ENCODE measurements around a stretch of chr10.

GRCh38 chr10:13757302-13757737 is 170.6 kb downstream of the PRPF18 start:
- PRO-cap = no peak
- RAMPAGE, long total RNA, 3 experiments = no peak in any of the 3 experiments

DNA sequence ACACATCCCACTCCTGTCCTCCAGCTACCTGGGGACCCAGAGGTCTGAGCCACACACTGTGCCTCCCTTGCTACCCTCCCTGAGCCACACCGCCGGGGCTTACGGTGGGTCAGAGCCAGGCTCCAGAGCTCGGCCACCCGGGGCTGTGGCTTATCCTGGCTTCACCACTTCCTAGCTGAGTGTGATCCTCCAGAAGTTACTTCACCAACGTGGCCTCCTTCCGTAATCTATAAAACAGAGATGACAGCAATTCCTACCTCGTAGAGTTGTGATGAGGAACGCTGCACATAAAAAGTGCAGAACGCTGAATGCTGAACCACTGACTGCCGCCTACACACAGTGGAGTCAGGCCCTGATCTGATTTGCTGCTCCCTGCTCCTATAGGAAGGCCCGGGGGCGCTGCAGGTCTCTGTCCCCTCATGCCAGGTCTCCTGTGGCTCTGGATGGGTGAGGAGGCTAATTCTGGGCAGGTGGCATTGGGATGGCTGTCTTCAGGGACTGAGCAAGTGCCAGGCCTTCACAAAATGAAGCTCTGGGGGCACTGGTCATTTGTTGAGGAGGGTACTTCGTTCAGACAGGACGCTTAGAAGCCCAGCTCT is 285.1 kb downstream of the PRPF18 start:
- PRO-cap = no peak
- RAMPAGE, long total RNA, 3 experiments = no peak in any of the 3 experiments

- PRO-cap = unidirectional peak, minus-strand start at chr10:13956962; bidirectional peak, plus-strand start at chr10:13957120, minus-strand start at chr10:13956962
- RAMPAGE, long total RNA, 3 experiments = no peak in any of the 3 experiments
These were observed 370.1 kb downstream of the PRPF18 start for GRCh38 chr10:13956715-13957448.

DNA sequence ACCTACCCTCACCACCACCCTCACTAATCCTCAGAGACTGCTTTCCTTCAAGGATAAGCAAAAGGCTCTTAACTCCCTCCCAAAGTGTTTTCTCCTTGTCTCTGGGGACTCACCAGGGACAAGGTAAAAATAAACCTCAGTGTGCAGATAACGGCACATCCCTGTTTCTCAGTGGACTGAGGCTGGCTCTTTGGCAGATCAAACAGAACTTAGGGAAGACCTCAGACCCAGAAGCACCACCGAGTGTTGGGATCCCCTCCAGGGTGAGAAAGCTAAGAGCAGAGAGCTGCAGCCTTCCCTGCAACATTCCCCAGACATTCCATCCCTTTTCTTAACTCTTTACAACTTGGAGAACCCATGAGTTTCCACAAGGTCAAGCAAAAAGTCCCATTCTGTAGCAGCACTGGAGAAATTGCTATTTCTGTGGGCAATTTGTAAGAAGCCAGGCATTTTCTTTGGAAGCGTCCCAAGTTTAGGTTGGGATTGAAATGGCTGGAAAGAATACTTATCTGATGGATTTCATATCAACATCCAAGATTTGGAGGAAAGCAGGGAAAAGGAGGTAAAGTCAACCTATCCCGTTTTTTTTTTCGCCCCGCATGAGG is 358.7 kb downstream of the FRMD4A start:
- PRO-cap = no peak
- RAMPAGE, long total RNA, 3 experiments = no peak in any of the 3 experiments

DNA sequence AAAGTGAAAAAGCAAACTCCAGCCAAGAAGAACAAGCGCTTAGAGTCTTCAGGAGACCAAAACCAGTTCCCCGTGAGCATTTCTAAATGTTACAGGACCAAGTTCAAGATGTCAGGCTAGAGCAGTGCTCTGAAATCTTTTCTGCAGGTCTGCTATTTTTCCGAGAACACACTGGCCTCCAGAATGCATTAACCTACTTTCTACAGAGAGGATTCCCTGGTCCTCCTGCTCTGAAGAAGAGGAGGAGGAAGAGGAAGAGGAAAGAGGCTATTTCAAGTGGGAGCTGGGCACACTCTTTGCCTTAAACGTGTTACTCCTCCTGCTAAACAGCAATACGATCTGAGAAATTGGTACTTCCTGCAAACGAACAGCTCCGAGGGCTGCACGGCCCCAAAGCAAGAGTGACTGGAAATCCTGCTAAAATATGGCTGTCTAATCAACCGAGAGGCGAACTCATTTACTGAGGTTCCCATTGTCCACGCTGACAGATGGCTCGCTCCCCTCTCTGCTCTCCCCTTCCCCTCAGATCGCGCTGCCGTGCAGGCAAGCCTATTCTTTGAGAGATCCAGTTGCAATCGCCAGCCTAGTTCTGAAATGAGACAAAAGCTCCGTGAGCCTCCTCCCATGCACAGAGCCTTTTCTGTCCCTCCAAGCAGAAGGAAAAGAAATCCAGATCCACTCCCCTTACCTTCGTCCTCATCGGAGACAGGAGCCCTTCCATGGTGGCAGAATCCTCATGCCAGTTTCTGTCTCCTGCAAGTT is 157.2 kb downstream of the FRMD4A start:
- PRO-cap = no peak
- RAMPAGE, long total RNA, 3 experiments = no peak in any of the 3 experiments

DNA sequence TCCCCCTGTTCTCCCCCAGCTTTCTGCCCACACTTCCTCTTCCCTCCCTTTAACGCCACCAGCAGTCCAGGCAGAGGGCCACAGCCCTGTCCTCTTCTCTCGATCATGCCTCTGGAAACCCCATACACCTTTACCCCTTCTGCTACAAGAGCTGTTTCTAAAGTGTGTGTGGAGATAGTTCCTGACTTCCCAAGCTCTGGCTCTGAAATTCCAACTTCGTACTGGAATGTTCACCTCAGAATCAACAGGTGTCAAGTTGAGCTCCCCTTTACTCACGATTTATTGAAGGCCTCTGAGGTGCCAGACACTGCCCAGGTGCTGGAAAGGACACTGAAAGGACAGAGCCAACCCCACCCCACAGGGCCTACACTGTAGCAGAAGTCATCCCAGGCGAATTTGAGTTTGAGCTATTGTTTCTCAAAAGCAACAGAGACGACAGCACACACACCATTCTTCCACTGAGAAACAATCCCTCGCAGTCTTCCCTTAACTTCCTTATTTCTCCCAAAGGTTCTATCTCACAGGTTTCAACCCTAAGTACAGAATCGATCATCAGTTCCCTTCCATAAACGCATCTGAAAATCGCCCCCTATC is 209.9 kb upstream of the FRMD4A start:
- PRO-cap = no peak
- RAMPAGE, long total RNA, 3 experiments = no peak in any of the 3 experiments

- PRO-cap = no peak
- RAMPAGE, long total RNA, 3 experiments = no peak in any of the 3 experiments
These were observed 189.4 kb downstream of the FAM107B start for GRCh38 chr10:14585236-14585819.

- PRO-cap = no peak
- RAMPAGE, long total RNA, 3 experiments = no peak in any of the 3 experiments
These were observed 179.9 kb downstream of the FAM107B start for GRCh38 chr10:14594535-14595446.

DNA sequence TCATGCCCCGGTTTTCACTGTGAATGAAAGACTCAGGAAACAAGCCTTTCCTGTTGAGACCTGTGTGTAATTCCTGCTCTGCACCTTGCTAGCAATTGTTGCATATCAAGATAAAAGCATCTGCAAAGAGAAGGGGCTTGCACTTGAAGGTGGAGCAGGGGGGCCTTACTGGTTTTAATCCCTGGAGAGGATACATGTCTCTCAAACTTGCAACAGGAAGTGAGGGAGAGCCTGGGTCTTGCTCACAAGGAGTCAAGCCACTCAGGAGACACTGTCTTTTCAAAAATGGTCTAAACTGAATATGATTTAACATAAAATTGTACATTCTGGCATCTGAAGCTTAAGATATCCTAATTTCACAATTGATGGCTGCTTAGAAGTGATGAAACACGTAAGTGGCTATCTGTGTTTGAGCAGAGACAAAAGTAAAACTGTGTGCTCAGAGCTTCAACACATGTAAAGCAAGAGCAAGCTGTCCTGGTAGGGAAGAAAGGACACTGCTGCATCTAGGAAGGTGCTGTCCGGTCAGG is 157.4 kb downstream of the FAM107B start:
- PRO-cap = no peak
- RAMPAGE, long total RNA, 3 experiments = no peak in any of the 3 experiments

- PRO-cap = no peak
- RAMPAGE, long total RNA, 3 experiments = no peak in any of the 3 experiments
These were observed 140.1 kb downstream of the FAM107B start for GRCh38 chr10:14634631-14635054.

DNA sequence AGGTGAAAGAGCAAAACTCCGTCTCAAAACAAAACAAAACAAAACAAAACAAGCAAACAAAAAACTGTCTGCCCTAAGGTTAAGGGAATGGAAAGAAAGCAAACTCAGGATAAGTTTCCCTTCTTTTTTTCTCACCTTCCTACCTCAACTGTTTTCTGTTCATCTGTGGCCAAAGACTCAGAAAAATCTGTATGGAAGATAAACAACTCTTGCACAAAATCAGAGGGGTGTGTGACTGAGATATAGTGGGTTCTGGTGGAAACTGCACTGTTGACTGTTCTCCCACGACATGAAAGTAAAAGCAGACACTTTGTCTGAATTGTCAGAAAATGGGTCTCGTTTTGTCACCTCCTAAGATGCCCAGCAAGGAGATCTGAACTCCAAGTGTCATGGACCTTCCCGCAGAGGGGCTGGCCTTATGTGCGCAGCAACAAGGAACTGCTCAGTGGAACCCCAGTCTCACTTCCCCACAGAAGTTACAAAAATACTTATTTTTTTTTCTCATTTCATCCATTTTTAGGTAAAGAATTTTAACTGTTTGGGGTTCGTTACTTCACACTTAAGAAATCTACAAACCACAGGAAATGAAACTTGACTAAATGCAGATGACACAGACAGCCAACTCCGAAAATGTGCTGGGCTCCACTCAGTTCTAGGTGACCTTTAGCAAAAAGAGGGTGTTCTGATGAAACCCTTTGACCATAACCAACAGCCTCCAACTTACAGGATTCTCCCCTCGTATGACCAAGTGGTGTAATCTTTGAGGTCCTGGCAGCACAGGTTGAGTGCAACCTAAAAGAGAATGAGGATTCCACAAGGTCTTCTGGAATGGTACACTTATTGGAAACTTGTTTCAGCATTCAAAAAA is 115.0 kb downstream of the FAM107B start:
- PRO-cap = no peak
- RAMPAGE, long total RNA, 3 experiments = no peak in any of the 3 experiments

DNA sequence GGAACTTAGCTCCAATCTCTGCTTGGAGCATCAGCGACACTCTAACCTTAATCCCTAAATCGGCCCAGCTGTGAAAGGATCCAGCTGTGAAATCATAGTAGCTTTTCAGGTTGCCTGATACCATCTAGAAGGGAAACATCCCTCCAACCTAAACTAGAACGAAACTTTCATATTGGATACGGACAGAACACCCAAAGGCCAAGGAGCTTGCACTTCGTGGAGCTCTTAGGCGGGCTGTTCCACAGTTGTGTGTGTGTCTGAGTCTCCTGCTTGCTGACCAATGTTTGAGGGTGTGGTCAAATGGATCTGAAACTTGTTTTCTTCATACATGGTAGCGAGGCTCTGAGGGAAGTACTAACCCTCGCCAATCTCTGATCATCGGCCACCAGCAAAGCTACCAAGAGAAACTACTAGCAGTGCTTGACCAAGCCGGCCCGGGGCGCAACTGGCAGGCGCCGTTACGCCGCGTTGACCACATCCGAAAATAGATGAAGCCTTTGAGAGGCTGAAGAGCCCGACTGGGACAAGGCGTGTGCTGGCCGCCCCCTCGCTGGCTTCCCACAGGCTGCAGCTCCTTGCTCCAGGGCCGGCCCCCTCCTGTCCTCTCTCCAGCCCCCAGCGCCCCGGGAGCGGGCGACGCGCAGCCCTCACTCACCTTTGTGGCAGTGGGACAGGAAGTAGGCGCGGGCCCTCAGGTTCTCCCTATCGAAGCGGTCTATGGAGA is 487 bp downstream of the DCLRE1C start:
- PRO-cap = unidirectional peak, minus-strand start at position 251 of the sequence
- RAMPAGE, long total RNA, 3 experiments = no peak in any of the 3 experiments

GRCh38 chr10:15169553-15169959 is 1.1 kb upstream of the NMT2 start:
- PRO-cap = no peak
- RAMPAGE, long total RNA, 3 experiments = no peak in any of the 3 experiments

GRCh38 chr10:15231300-15231770 is 62.8 kb upstream of the NMT2 start:
- PRO-cap = no peak
- RAMPAGE, long total RNA, 3 experiments = no peak in any of the 3 experiments

DNA sequence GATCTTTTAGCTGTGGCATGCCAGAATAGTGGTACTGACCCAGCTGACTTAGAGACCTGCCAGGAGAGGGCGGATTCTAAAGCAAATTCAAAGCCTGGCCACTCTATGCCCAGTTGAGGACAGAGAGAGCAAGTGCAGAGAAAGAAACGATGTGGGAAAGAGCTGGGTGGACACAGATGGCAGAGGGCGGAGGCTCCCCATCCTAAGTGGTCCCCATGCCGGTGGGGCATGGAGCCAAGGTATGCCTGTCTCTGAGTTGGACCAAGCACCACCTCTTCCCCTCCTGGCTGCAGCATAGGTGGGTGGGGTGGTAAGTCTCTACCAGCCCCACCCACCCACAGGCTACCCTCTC is 85.5 kb upstream of the NMT2 start:
- PRO-cap = no peak
- RAMPAGE, long total RNA, 3 experiments = no peak in any of the 3 experiments

DNA sequence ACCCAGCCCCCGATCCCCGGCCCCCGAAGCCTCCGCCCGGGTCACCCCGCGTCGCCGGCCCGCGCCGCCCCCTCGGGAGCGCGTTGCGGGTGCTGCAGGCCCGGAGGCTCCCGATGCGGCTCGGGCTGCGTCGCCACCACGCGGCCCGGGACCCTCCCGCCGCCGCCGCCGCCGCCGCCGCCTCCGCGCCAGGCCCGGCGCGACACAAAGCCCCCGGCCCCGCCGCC is 457 bp downstream of the FAM171A1 start:
- PRO-cap = bidirectional peak, plus-strand start at position 136 of the sequence, minus-strand start at position 122 of the sequence
- RAMPAGE, long total RNA, 3 experiments = no peak in any of the 3 experiments

DNA sequence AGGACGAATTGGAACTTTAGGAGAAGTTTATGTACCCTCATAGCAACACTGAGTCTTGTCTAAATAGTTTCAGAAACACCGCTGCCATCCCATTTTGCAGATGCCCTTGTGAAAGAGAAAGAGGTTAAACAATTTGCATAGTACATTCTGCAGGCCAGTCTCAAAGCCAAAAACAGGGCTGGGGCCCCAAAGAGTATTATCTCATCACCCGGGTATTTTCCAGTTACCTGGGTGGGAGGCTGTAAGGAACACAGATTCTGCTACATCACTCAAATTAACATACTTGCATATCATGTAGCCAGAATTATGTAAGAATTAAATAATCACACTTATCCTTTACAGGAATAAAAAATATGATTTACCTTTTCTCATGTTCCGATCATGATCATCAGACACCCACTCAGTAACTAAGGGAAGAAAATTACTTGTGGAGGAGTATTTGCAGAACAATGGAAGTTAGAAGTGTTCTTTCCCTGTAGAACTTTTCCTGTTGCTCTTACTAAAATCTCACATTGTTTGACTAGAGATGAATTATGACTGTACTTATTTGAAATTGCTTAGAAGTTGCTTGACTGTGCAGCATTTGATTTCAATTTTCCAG is 3.2 kb upstream of the FAM171A1 start:
- PRO-cap = no peak
- RAMPAGE, long total RNA, 3 experiments = no peak in any of the 3 experiments

GRCh38 chr10:15735599-15736225 is 16.0 kb upstream of the ITGA8 start:
- PRO-cap = no peak
- RAMPAGE, long total RNA, 3 experiments = no peak in any of the 3 experiments

- PRO-cap = no peak
- RAMPAGE, long total RNA, 3 experiments = no peak in any of the 3 experiments
These were observed 18.5 kb upstream of the ITGA8 start for GRCh38 chr10:15738124-15738729.

GRCh38 chr10:16470893-16471097 is 34.0 kb downstream of the PTER start:
- PRO-cap = no peak
- RAMPAGE, long total RNA, 3 experiments = no peak in any of the 3 experiments

All from tibial nerve (tissue), 3 donors.